NB4 (cell line): Measurements from ENCODE around the genes GINM1 and NUP43.

- RRBS = 18% methylated on average over 26 of the region's 49 CpGs
Observed at GRCh38 chr6:148559776-148560562, 186.9 kb upstream of the UST start.

DNA sequence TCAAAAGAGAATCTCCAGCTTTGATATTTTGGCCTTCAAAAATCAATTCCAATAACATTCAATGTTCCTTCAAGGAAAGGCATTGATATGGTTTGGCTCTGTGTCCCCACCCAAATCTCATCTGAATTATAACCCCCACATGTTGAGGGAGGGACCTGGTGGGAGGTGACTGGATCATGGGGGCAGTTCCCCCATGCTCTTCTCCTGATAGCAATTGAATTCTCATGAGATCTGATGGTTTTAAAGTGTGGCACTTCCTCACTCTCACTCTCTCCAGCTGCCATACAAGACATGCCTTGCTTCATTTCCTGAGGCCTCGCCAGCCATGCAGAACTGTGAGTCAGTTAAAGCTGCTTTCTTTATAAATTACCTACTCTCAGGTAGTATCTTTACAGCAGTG is 53.0 kb upstream of the UST start:
- RRBS = no CpG with 5 or more reads among the region's 1 CpG

GRCh38 chr6:148769882-148770445 is 23.1 kb downstream of the UST start:
- RRBS = no CpG with 5 or more reads among the region's 6 CpGs

GRCh38 chr6:149004906-149005949 is 258.4 kb downstream of the UST start:
- RRBS = no CpG with 5 or more reads among the region's 7 CpGs

DNA sequence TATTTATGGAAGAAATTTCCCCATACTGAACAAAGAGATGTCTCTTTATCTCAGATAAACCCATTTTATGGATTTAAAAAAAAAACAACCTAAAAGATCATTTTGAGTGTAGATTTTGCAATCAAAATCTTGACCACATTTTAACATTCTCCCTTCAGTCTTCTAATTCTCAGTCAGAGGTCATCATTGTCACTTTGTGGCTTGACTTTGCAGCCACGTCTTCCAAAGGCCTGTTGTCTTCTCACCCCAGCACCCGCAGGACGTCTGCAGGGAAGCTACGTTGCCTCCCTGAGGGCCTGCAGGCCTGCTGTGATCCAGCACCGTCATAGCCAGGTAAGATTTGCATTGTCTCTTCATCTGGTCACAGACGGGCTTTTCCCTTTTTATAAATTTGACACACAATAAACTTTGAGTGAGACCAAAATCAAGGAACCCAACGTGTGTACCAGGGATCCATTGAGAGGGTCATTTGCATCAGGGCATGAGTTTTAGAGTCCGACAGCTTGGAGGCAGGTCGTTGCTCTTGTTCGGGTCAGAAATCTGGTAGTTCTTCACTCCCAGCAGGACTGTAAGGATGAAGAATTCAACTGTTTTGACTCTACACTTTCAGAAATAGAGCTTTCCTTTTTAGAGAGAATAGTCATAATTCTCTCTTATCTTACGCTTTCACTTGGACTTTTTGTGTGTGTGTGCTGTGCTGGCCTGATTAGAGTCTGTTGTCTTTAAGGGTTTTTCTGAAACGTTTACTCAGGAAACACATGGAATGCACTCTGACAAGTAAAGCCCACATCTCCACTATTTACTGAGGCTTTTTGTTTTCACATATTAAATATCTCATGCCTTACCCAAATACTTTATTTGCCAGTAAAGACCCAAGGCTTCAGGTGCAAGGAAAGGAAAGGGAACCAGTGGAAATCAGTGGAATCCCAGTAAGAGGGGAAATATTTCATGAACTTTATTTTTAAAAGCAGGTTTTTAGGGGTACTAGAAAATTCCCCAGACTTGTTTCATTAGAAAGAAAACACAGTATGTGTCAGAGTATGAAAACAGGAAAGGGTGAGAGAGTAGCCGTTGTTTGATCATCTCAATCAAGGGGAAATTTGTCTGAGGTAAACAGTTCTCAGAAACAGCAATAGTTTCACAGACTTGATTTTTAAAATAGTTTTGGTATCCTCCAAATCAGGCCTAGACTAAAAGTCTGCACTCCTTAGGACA is 177.1 kb upstream of the TAB2 start:
- RRBS = no CpG with 5 or more reads among the region's 13 CpGs

- RRBS = no CpG with 5 or more reads among the region's 7 CpGs
Observed at GRCh38 chr6:149148166-149148807, 169.2 kb upstream of the TAB2 start.

- RRBS = no CpG with 5 or more reads among the region's 3 CpGs
Observed at GRCh38 chr6:149169590-149169852, 148.0 kb upstream of the TAB2 start.

GRCh38 chr6:149366270-149366962 is 33.6 kb upstream of the SUMO4 start:
- RRBS = no CpG with 5 or more reads among the region's 4 CpGs

DNA sequence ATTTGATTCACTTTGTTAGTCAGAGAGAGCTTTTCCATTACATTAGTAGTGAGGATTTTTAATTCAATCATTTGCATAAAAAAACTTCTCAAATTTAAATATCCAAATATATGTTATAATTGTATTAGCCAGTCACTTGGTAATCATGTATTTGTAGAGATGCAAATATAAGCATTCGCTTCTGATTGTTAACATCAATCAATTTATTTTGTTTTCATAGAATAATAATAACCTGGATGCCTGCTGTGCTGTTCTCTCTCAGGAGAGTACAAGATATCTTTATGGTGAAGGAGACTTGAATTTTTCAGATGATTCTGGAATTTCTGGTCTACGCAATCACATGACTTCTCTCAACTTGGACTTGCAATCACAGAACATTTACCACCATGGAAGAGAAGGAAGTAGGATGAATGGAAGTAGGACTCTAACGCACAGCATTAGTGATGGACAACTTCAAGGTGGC is 22.2 kb upstream of the SUMO4 start:
- RRBS = no CpG with 5 or more reads among the region's 3 CpGs

GRCh38 chr6:149449766-149450425 is 34.9 kb downstream of the ZC3H12D start:
- RRBS = no CpG with 5 or more reads among the region's 5 CpGs

- RRBS = no CpG with 5 or more reads among the region's 17 CpGs
Observed at GRCh38 chr6:149454377-149454921, 30.4 kb downstream of the ZC3H12D start.

- RRBS = no CpG with 5 or more reads among the region's 4 CpGs
Observed at GRCh38 chr6:149506532-149506957, 21.7 kb upstream of the ZC3H12D start.

- RRBS = 2% methylated on average over 44 of the region's 101 CpGs
Observed at GRCh38 chr6:149565939-149566960, at the start of gene GINM1. Gene GINM1 (plus strand): TSS chr6:149566375.

DNA sequence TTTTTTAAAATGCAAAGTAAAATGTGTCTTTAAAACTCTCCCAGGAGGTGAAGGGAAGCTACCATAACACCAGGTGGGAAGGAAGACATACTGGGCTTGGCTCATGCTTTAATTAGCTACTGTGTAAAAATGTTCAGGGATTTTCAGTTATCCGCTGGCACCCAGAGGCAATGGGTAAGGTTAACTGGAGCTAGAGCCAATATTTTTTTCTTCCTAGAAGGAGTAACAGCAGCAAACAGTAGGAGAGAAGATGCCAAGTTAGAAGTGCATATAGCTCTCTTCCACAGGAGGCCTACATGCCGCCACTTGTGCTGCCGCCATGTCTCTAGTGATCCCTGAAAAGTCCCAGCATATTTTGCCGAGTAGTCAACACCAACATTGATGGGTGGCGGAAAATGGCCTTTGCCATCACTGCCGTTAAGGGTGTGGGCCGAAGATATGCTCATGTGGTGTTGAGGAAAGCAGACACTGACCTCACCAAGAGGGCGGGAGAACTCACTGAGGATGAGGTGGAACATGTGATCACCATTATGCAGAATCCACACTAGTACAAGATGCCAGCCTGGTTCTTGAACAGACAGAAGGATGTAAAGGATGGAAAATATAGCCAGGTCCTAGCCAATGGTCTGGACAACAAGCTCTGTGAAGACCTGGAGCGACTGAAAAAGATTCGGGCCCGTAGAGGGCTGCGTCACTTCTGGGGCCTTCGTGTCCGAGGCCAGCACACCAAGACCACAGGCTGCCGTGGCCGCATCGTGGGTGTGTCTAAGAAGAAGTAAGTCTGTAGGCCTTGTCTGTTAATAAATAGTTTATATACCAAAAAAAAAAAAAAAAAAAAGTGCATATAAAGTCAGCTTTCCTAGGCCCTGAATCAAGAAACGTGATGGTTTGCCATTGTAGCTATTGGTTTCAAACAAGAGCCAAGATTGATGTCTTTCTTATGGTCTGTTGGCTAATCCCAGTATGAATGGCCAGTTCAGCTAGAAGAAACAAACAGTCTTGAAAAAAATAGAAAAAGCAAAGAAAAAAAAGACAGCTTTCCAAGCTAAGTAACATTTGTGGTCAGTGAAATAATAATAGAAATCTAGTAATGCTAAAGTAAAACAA is 27.9 kb downstream of the GINM1 start:
- RRBS = no CpG with 5 or more reads among the region's 18 CpGs

GRCh38 chr6:149745696-149746902 is at the start of gene NUP43:
Gene NUP43 (minus strand): TSS chr6:149746529.
- RRBS = under 1% methylated on average over 18 of the region's 46 CpGs

- RRBS = no CpG with 5 or more reads among the region's 5 CpGs
Observed at GRCh38 chr6:149802018-149802464, 52.5 kb downstream of the PCMT1 start.

GRCh38 chr6:149883895-149884639 is 13.8 kb downstream of the RAET1E start:
- RRBS = no CpG with 5 or more reads among the region's 15 CpGs

GRCh38 chr6:149897284-149897923 is 509 bp downstream of the RAET1E start:
- RRBS = no CpG with 5 or more reads among the region's 17 CpGs

DNA sequence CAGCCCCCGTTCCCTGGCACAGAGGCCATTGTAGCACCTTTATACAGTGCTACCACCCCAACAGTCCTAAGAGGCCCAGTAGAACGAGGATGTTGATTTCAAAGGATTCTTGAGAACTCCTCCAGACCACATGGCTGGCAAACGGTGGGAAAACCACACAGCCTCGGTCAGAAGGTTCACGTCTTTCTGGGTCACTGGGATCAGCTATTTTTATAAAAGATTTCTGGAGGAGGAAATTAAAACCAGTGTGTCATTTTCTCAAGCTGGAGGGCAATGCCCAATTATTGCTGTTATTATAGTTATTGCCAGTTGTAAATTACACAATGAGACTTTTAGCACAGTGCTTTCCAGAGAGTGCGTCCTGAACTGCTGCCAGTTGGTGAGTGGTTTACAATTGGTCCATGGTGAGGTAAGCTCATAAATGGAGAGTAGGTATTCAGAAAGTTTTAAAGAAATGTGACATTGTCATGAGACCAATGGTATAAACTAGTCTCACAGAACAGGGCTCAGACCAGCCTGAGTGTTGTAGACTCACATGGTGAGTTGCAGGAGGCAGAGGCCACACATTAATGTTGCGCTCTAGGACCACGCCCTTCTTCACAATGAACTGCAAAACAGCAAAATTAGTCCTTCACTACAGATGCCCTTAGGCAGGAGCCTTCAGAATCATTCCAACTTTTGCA is 8.4 kb upstream of the PPP1R14C start:
- RRBS = no CpG with 5 or more reads among the region's 8 CpGs

- RRBS = 27% methylated on average over 16 of the region's 39 CpGs
Observed at GRCh38 chr6:150143507-150143985, 702 bp downstream of the PPP1R14C start.